Skin of body (tissue), 2 donors: ENCODE measurements around the genes CMBL and DAP.

GRCh38 chr5:6766380-6767203 lies 53.4 kb downstream of the TENT4A start:
- RAMPAGE, long total RNA, result no peak

- RAMPAGE, long total RNA, result no peak
Measured at GRCh38 chr5:7869415-7870104, 612 bp downstream of the MTRR start.

- RAMPAGE, long total RNA, result no peak
Measured at GRCh38 chr5:8060632-8061199, 191.8 kb downstream of the MTRR start.

GRCh38 chr5:9265275-9266351 lies 280.3 kb downstream of the SEMA5A start:
- RAMPAGE, long total RNA, result no peak

DNA sequence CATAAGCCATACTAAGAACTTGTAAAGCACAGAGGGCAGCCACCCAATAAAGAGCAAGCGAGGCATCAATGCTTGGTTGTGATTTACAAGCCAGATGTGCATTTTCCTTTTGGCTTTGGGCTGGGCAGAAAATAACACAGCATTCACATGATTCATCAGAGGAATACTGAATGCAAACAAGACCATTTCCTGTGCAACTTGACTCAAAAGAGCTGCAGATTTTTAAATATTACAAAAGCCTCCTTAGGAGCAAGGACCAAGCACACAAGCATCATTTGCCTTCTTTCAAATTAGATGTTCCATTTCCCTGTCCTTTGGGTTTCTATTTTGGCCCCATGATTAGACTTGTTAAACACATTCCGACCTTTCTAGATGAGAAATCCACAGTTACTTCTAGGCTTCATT lies 207.9 kb downstream of the SEMA5A start:
- RAMPAGE, long total RNA, result no peak

DNA sequence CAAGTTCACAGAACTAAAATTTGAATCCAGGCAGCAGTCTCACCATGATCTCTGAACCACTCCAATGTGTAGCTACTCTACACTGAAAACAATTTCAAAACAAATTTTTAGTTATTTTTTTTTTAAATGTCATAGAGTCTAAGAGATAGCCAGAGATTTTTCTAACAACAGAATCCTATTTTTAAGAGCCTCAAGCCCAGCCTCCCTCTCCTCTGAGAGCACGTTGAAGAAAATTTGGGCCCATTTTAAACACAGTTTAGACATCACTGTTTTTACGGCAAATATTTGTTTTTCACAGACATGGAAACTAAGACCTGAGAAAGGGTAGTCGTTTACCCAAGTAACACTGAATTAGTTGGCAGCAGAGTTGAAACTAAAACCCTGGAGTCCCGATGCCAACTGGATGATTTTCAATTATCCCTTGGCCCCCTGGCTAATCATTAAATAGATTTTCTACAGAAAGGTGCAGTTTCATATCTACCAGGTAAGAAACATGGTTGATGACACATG lies 137.1 kb downstream of the SEMA5A start:
- RAMPAGE, long total RNA, result no peak

GRCh38 chr5:9409231-9410183 lies 136.4 kb downstream of the SEMA5A start:
- RAMPAGE, long total RNA, result no peak

- RAMPAGE, long total RNA, result no peak
Measured at GRCh38 chr5:10251237-10251686, 1.2 kb downstream of the CCT5 start.

- RAMPAGE, long total RNA, result no peak
Measured at GRCh38 chr5:10278513-10279213, 28.6 kb downstream of the CCT5 start.

GRCh38 chr5:10307310-10308186 lies at the start of gene CMBL:
CMBL (minus strand) TSS chr5:10307902.
- RAMPAGE, long total RNA, result no peak

DNA sequence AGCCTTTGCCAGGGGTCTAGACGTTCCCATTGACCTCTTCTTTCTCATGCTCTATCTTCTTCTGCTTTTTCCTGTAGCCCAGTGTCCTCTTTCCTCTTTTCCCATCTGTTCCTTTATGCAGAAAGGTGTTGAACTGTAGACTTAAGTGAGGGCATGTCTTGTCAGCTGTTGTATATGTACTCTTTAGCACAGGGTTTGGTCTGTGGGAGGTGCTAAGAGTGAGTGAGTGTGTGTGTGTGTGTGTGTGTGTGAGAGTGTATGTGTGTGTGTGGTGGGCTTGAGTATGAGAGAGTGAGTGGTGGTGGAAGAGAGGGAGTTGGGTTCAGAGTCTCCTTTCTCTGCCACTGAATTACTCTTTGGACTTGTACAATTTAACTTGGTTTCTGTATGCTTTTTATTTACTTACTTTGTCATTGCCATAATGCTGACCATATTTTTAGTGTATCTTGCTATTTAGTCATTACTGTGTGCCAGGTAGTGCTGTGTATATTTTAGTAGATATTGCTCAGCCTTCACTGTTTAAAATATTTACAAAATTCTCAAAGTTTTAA lies 10.2 kb upstream of the ROPN1L start:
- RAMPAGE, long total RNA, result no peak

DNA sequence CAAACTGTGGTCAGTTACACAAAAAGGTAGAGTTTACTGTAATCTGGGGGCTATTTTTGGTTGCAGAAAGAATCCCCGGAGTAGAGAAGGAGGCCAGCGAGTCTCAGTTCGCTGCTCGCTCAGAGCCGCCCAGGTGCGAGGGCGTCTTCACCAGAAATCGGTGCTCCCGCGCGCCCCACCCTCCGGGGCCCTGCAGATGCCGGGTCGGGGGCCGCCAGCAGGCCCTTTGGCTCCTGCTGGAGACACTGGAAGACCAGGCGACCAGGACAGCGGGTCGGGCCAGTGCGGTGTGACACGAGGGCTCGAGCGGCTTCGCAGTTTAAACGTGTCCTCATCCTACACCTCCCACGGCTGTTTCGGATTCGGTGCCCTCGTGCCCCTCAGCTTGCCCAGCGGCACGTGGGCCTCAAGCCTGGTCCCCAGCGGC lies 1.2 kb upstream of the ANKRD33B start:
- RAMPAGE, long total RNA, result no peak

- RAMPAGE, long total RNA, result no peak
Measured at GRCh38 chr5:10699837-10700514, 61.1 kb downstream of the DAP start.

- RAMPAGE, long total RNA, result no peak
Measured at GRCh38 chr5:10729533-10730095, 31.4 kb downstream of the DAP start.

DNA sequence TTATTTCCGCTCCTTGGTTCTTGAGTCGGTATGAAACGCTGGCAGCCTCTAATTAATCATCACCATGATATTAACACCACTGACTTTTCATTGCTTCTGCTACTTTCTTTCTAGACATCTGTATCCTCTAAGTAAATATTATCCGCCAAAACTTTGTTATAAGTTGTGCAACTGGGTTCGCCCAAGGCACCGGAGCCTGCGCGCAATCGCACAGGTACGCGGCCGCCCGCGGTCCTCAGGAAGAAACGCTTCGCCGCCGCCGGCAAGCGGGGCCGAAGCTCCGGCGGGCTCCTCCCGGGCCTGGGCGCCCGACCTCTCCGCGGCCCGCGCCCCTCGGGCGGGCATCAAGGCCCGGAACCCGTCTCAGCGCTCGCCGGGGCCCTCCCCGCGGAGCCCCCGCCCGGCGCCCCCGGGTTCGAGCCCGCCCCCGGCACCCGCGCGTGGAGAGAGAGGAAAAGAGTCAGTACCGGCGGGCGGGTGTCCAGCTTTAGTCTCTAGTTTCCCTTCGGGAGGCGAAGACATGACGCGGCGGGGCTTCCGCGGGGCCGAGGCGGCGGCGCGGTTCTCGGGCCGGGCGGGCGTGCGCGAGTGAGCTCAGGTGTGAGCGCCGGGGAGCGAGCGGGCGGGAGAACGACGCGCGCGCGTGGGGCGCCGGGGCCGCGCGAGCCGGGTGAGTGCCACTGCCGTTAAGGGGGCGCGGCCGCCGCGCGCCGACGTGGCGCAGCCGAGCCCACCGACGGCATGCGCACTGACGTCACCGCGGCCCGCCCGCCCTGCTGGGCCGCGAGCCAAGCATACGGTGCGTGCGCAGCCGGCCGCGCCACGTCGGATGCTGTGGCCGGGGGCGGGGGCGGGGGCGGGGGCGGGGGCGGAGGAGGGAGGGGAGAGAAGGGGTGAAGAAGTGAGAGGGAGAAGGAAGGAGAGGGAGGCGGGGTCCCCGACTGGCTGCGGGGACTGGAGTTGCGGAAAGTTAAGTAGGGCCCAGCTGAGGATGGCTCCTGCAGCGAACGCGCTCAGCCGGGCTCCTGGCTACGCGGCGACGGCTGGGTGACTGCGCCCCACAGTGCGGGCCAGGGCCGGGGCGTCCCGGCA lies at the start of gene DAP:
TSS of gene DAP (minus strand) at position 688 of the 1,092 bp plus-strand sequence.
- RAMPAGE, long total RNA, result no peak

GRCh38 chr5:10761639-10762260 lies 716 bp upstream of the DAP start:
- RAMPAGE, long total RNA, result no peak

DNA sequence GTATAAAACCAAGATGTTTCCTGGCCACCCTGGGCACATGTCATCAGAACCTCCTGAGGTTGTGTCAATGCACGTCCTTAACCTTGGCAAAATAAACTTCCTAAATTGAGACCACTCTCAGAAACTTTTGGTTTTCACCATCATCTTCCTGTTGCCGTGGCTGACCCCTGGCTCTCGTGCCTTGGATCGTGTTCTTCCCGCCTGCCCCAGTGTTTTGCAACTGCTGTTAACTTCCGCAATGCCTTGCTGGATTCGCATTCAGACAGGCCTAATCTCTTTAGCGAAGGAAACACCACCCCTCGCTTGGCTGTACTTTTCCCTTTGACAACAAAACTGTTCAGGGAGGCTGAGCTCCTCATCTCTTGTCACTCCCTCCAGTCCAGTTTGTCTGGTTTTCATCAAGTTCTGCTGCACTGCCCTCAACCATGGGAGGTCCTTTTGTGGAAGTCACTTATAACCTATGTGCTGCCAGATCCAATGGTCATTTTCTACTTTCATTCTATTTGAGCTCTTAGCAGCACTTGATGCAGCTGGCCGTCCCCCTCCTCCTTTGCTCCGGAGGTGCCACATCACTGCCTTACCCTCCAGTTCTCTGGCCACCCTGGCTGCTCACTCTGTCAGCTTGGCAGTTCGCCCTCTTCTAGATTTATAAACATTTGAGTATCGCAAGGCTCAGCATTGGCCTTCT lies 1.4 kb upstream of the DAP start:
- RAMPAGE, long total RNA, result no peak

GRCh38 chr5:11760850-11761330 lies 143.4 kb downstream of the CTNND2 start:
- RAMPAGE, long total RNA, result no peak

- RAMPAGE, long total RNA, result no peak
Measured at GRCh38 chr5:12624557-12625140, 720.4 kb upstream of the CTNND2 start.

DNA sequence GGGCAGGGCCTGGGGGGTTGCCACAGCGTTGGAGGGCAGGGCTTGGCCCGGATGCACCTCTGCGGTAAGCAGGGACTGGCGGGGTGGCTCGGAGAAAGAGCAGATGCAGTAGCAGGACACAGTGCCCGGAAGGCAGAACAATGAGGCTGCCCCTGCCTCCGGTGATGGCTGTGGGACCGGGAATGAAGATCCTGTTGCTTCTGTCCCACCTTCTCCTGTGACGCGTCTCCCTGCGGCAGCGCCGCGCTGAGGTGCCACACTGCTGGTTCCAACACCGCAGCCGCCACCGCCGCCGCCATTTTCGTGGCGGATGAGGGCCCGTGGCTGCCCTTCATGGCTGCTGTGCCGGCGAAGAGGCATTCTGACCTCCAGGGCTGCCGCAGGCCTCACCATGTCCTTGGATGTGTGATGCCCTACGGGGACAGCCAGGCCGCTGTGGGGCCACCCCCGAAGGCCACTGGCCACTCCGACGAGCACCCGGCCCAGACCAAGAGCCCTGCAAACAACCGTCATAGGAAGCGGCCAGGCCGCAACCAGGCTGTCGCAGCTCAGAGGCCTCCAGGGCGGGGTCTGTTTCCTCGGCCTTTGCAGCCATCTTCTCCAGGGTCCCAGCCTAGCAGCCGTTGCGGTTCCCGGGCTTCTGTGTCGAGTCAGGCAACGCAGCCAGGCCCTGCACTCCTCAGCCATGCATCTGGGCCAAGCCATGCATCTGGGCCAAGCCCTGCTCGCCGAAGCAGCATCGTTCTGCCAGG lies 890.6 kb upstream of the CTNND2 start:
- RAMPAGE, long total RNA, result no peak